Metastatic Lung Carcinoma in the Adrenal Gland (tissue), 1 donor: ENCODE measurements around the genes ZNF526, CXCL17, PSG3, PSG5 and CD177.

DNA sequence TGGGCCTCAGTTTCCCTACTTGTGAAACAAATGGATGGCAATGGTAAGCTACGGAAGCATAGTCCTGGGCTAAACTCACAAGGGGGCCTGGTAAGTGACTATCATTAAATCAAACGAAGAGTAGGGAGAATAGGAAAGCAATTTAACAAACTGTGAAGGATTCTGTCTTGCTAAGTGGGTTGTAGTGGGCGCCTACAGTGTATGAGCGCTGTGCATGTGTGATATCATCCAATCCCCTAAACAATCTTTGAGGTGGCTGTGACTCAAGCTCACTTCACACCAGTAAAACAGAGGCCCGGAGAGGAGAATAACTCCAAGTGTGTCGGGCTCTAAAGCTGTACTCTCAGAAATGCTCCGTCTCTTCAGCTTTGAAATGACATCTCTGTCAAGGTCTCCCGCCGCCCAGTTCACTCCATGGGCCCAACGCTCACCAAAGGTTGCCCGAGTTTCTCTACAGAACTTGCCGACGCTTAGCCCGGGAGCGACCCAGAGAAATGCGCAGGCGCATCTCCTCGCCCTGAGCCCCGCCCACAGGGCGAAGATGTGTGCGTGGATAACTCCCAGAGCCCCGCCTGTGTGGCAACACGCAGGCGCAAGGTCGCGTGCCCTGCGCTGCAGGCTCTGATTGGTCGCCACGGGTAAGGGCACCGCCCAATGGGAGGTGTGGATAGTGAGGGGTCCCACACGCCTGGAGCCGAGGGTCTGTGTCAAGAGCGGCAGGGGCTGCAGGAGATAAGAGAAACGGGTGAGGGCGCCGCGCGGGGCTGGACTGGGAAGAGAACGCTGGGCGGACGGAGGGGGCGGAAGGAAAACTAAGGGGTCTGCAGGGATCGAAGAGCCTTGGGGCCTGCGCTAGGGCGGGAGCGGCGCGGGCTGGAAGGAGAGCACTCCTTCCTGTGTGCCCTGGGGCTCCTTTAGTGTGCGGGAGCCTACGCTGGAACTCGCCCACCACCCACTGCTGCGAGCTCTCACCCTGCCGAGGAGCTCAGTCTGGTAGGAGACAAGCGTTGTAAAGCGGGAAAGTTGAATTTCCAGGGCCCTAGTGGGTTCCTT lies at the start of gene ZNF526:
Gene ZNF526 (plus strand): TSS at position 670 of the 1,053 bp plus-strand sequence.
- PRO-cap: bidirectional peak, plus-strand start at position 654 of the sequence, minus-strand start at position 526 of the sequence

DNA sequence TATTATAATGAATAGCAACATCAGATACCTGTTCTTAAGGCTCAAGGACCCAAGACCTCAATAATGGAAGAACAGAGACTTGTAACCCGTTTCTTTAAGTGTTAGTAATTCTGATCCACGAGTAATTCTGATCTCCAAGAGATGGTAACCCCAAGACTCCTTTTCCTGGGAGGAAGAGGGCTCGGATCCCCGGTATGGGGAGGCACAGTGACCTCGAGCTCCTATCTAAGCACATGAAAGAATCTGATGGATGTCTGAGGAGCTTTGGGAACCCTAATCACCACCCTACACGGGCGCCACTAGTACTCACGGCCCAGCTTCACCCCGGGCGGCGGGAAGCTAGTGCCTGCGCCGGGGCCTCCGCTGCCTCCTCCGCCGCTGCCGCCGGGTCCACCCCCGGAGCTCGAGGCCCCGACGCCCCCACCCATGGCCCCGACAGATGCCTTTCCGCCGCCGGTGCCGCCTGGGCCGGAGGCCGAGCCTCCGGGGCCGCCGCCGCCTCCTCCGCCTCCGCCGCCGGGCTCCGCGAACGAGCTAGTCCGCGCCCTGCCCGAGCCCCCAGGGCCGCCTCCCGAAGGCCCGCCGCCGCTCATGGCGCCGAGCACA lies 426 bp downstream of the GSK3A start:
- PRO-cap: no peak

DNA sequence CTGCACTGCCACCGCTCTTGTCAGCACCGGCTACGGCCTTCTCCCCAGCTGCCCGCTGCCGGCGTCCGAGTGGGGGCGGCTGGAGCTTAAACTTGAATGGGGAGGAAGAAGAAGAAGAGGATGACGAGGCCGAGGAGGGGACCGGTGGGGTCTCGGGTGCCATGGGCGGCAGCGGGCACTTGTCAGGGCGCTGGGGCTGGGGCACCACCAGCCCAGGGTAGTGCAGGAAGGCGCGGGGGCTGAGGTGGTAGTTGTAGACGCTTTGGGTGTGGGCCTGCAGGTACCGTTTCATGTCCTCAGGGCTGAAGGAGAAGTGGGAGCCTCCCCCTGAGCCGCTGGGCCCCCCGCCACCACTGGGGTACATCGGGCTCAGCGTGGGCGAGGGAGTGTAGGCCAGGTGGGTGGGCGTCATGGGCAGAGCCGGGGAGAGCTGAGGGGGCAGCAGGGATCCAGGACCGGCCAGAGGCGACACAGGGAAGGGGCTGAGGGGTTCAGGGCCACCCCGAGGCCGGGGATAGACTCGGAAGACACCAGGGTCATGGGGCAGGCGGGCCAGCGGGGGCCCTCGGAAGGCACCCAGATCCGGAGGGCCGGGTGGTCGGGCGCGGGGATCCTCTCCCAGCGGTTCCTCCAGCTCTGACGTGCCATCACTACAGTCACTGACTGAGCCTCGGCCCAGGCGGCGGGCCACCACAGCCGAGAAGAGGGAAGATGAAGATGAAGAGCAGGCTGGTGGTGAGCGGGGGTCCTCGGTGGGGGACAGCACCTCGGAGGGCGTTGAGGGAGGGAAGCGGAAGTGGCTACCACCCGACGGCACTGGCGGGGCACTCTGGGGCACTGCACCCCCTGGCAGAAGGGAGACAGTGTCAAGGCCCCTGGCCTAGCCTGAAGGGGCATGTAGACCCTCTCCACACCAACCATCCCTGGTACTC lies 5.8 kb downstream of the ERF start:
- PRO-cap: no peak

DNA sequence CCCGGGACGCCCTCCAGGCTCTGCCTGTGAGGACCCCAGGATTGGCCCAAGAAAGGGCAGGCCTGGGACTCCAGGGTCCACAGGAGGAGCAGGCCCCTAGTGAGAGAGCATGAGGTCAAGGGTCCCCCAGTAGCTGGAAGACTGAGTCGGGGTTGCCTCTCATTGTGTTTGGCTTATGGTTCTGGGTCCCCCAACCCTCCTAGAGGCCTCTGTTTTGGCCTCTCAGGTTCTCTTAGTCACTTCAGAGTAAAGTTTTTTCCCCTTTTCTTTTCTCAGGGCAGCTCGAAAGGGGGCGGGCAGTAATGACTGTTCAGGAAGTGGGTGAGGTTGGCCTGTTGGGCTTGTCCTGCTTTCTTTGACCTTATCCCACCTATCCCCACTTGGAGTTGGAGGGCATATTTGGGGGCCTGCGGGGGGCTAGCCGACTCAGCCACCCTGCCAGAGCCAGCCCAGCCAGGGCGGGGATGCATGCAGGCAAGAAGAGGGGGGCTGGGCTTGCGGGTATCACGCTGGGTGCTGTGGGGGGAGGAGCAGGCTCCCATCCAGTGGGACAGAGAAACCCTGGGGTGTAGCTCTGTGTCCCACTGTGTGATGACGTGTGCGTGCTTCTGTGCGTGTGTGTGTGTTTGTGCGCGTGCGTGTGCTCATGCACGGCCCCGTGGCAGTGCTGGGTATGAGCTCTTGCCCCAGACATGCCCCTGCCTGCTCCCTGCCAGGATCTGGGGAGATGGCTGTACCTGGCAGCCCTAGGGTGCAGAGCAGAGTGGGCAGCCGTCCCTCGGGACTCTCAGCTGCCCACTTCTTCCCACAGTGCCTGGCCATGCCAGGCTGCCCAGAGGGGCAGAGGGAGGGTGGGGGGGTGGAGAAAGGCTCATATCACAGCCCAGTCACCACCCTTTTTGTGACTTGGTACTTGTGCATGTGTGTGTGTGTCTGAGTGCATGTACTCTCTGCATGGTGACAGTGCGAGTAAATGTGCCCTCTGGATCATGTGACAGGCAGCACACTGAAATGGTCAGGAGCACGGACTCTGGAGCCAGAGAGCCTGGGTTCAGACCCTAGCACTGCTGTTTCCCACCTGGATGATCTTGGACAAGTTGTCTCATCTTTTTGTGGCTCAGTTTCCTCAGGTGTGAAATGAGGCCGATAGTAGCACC lies 1.6 kb downstream of the CIC start:
- PRO-cap: bidirectional peak, plus-strand start at position 651 of the sequence, minus-strand start at position 593 of the sequence

GRCh38 chr19:42272795-42274115 lies 4.2 kb downstream of the CIC start:
- PRO-cap: no peak

- PRO-cap: no peak
Measured at GRCh38 chr19:42279084-42279760, 10.2 kb downstream of the CIC start.

DNA sequence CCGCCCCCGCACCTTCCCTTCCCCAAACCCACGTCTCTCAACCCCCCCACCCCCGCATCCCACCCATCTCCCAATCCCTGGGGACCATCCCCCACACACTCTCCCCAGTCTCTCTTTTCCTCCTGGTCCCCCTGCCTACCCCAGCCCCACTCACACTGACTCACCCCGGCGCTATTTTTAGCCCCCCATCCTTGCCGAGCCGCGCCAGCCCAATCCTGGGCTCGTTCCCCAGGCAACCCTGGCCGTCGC lies 11.7 kb downstream of the CIC start:
- PRO-cap: bidirectional peak, plus-strand start outside the sequence, minus-strand start at position 152 of the sequence

- PRO-cap: no peak
Measured at GRCh38 chr19:42288821-42289540, 13.0 kb upstream of the PRR19 start.

DNA sequence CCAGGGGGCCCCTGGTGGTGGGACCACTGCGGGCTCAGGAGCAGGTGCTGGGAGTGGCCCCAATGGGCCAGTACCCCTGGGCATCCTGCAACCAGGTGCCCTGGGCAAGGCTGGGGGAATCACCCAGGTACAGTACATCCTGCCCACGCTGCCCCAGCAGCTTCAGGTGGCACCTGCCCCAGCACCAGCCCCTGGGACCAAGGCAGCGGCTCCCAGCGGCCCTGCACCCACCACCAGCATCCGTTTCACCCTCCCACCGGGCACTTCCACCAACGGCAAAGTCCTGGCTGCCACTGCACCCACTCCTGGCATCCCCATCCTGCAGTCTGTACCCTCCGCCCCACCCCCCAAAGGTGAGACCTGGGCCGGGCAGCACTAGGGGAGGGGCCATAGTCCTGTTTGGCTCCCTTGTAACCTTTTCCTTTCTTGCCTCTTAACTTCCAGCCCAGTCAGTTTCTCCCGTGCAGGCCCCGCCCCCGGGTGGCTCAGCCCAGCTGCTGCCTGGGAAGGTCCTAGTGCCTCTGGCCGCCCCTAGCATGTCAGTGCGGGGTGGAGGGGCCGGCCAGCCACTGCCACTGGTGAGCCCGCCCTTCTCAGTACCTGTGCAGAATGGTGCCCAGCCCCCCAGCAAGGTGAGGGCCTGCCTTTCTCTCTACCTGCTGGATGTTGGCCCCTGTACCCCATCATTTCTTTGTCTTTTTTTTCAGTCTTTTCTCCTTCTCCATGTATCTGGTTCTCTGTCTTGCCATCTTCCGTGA lies 10.6 kb upstream of the PRR19 start:
- PRO-cap: no peak

- PRO-cap: no peak
Measured at GRCh38 chr19:42292532-42293428, 9.2 kb upstream of the PRR19 start.

DNA sequence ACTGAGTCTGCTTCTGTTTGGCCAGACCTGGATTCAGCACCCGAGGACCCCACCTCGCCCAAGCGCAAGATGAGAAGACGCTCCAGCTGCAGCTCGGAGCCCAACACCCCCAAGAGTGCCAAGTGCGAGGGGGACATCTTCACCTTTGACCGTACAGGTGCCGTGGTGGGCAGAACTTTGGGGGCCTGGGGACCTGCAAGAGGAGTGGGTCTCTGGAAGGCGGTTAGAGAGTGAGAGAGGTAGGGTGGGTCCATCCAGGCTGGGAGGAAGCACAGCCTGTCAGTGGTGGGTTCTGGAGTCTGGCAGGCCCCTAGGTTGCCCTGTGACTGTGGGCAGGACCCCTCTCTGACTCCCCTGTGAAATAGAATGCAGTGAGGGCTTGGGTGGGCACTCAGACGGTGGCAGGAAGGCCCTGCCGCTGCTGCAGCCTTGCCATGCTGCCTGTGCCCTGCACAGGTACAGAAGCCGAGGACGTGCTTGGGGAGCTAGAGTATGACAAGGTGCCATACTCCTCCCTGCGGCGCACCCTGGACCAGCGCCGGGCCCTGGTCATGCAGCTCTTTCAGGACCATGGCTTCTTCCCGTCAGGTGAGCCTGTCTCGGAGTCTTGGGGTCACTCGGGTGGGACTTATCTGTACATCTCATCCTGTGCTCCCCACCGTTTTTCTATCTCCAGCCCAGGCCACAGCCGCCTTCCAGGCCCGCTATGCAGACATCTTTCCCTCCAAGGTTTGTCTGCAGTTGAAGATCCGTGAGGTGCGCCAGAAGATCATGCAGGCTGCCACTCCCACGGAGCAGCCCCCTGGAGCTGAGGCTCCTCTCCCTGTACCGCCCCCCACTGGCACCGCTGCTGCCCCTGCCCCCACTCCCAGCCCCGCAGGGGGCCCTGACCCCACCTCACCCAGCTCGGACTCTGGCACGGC lies 7.5 kb upstream of the PRR19 start:
- PRO-cap: no peak

- PRO-cap: no peak
Measured at GRCh38 chr19:42396289-42396736, 6.2 kb upstream of the CNFN start.

- PRO-cap: no peak
Measured at GRCh38 chr19:42401064-42401850, 11.2 kb upstream of the CNFN start.

- PRO-cap: no peak
Measured at GRCh38 chr19:42442670-42443485, at the start of gene CXCL17. Gene CXCL17 (minus strand): TSS chr19:42442946.

GRCh38 chr19:42455533-42456323 lies 13.0 kb upstream of the CXCL17 start:
- PRO-cap: no peak

DNA sequence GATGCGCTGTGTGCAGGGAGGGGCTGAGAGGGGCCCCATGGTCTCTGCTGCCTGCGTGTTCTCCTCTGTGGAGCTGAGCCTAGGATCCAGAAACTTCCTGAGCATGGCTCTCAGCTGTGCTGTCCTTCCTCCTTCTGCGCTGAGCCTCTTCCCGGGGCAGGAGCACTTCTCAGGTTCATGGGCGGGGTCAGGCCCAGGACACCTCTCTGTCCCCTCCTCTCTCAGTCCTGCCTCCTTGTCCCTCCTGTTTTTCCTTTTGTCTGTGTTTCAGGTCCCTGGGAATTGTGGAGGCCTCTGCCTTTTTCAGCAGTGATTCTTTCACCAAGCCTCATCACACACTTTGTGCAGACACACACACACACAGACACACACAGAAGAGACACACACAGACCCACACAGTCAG lies at the start of gene PSG3:
Gene PSG3 (minus strand): TSS at position 136 of the 403 bp plus-strand sequence.
- PRO-cap: no peak

DNA sequence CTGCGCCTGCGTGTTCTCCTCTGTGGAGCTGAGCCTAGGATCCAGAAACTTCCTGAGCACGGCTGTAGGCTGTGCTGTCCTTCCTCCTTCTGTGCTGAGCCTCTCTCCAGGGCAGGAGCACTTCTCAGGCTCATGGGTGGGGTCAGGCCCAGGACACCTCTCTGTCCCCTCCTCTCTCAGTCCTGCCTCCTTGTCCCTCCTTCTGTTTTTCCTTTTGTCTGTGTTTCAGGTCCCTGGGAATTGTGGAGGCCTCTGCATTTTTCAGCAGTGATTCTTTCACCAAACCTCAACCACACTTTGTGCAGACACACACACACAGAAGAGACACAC lies at the start of gene PSG5:
Gene PSG5 (minus strand): TSS at position 126 of the 330 bp plus-strand sequence.
- PRO-cap: no peak

DNA sequence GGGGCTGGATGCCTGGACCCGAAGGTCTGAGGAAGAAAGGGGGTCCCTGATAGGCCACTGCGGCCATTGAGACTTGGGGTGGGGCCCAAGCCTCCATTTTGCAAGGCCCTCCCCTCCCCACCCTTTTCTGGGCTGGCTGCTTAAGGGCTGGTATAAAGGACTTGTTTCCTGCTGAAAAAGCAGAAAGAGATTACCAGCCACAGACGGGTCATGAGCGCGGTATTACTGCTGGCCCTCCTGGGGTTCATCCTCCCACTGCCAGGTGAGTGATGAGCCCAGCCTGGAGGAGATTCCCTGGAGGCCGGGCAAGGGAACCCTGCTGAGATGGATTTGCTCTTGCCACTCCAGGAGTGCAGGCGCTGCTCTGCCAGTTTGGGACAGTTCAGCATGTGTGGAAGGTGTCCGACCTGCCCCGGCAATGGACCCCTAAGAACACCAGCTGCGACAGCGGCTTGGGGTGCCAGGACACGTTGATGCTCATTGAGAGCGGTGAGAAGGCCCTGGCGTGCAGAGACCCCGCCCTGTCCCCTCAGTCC lies at the start of gene CD177:
Gene CD177 (plus strand): TSS at position 182 of the 536 bp plus-strand sequence.
- PRO-cap: no peak

DNA sequence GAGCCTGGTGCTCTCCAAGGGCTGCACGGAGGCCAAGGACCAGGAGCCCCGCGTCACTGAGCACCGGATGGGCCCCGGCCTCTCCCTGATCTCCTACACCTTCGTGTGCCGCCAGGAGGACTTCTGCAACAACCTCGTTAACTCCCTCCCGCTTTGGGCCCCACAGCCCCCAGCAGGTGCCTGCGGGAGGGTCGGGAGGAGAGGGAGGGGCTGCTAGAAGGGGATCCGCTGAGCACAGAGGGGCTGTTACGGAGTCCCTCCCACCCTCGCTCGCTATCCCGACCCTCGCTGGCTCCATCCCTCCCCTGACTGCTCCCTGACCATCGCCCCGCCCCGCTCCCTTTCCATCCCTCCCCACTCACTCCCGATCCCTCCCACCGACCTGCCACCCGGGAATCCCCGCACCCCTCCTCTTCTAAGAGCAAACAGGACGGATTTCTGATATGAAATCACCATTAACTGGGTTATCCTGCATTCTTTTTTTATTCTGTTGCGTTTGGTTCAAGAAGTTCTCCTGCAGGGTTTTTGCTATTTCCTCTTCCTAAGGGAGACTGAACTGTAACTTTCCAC lies 816 bp downstream of the CD177 start:
- PRO-cap: no peak

- PRO-cap: no peak
Measured at GRCh38 chr19:43360960-43361717, 7.7 kb downstream of the CD177 start.